A673 (cell line): ENCODE results near the genes MAGEA6 and FAM50A.

- PRO-cap, result no peak
These were observed at the start of gene MAGEA6 for GRCh38 chrX:152769539-152769869. MAGEA6 (minus strand) TSS chrX:152769689.

DNA sequence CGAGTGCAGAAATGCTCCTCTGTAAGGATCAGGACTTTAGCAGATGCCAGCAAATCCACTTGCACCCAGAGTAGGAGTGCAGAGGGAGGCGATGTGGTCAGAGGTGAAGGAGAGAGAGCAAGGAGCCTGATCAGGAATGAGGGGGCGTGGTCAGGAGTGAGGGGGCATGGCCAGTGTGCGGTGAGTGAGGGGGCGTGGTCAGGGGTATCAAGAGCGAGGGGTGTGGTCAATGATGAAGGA, 39.7 kb upstream of the PWWP4 start:
- PRO-cap, result no peak

GRCh38 chrX:153226537-153227160, 39.3 kb upstream of the PWWP4 start:
- PRO-cap, result no peak

GRCh38 chrX:153454289-153454667, 8.4 kb upstream of the TREX2 start:
- PRO-cap, result no peak

GRCh38 chrX:153582946-153583267, 16.0 kb downstream of the CCNQ start:
- PRO-cap, result no peak

- PRO-cap, result bidirectional peak, plus-strand start at chrX:153668115, minus-strand start at chrX:153667976
These were observed 5.7 kb downstream of the PNCK start for GRCh38 chrX:153667719-153668418.

GRCh38 chrX:153722563-153723169, 1.5 kb downstream of the BCAP31 start:
- PRO-cap, result no peak

GRCh38 chrX:153829302-153829776, 1.0 kb downstream of the PDZD4 start:
- PRO-cap, result no peak

DNA sequence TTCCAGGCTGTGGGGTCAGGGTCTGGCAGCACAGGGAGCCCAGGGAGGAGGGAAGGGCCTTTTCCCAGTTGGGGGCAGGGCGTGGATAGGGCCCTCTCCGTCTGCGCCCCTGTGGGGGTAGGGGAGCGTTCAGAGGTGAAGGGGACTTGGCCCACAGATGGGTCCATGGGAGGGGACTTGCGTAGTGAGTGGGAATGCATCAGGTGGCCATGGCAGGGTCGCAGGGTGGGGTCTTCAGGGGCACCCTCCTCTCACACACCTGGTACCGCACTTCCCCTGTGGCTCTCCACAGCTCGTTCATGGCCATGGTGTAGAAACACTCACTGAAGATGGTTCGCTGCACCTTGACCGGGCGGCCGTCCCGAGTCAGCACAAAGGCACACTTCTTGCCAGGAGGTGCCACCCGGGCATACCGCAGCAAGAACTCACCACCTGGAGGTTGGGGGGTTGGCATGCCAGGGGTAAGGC, 1.1 kb downstream of the RENBP start:
- PRO-cap, result no peak

GRCh38 chrX:154012696-154012833, 7.1 kb downstream of the IRAK1 start:
- PRO-cap, result no peak

DNA sequence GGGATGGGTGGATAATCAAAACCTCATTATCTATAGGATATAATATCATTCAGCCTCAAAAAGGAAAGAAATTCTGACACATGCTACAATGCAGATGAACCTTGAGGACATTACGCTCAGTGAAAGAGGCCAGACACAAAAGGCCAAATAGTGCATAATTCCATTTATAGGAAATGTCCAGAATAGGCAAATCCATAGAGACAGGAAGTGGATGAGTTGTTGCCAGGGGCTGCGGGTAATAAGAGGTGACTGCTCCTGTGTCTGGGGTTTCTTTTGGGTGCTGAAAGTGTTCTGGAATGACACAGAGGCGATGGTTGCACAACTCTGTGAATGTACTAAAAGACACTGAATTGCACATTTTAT, 23.2 kb upstream of the IRAK1 start:
- PRO-cap, result no peak

DNA sequence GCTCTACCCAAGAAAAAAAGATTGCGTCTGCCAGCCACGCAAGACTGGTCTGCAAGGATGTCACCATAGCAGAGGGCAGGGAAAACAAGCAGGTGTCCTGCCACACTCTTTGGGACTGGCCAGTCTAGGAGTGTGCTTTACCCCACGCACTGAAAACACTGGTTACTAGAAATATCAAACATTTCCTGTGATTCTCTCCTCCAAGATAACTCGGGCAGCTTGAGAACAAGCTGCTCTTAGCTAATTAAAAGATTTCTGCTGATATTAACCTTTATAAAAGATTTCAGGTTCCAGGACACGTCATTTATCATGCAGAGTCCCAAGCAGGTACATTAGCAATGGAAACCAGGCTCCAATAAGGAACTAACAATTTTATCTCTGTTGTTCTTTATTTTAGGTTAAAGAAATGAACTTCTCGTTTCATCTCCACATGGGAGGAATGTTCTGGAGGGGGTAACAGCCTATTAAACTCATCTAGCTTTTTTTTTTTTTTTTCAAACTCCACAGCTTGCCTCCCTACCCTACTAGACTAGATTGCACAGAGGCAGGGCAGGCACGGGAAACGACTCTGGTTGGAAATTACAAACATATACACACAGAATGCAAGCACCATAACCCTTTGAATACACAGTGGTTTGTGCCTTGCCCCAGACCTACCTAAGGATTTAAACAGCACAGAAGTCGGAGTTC, 2.9 kb downstream of the MECP2 start:
- PRO-cap, result no peak

- PRO-cap, result no peak
These were observed 25.9 kb downstream of the FLNA start for GRCh38 chrX:154348113-154349274.

DNA sequence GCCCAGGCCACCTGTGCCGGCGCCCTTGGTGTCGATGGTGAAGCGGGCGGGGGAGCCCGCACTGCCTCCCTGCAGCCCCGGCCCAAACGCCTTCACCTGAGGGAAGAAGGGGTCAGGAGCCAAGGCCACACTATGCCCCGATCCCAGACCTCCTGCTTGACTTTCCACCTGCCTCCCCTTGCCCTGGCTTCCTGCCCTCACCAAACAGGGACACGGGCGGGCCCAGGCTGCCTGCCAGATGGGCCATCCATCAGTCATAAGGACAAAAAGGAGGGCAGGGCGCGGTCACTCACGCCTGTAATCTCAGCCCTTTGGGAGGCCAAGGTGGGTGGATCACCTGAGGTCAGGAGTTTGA, 14.0 kb downstream of the FLNA start:
- PRO-cap, result no peak

DNA sequence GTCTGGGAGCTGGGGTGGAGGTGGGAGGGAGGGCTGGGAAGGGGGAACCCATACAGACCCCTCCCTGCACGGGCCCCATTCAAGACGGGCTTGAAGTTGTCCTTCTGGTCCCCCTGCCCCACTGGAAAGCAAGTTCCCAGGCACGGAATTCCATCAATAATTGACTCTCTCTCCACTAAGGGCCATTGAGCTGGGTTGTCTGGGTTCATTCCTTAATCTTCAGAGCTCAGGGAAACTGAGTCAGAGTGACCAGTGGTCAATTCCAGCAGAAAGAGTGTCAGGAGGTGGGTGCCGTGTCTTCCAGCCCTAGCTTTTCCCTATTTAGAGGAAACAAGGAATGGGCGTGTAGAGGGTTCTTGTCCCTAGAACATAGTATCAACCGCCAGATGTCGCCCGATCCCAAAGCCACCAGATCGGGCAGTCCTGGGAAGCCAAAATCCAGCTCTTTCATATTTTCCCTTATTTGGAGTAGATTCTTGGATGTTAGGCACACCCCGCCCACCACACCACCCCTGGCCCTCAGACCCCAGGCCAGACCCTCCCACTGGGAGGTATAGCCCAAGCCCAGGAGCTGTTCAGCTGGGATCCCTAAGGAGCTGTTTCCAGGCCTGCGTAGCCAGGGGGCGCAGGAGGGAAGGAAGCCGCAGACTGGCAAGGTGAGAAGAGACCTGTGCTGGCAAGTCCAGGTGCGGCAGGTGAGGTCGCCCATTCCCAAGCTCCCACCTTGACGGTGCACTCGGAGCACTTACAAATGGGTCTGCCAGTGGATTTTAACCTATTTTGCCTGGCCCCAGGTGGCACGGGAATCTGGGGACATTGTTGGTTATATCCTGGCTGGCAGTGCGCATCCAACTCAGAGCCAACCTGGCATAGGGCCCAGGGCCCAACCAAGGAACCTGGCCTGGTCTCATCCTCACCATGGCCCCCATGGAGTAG, 1.1 kb downstream of the FLNA start:
- PRO-cap, result no peak

DNA sequence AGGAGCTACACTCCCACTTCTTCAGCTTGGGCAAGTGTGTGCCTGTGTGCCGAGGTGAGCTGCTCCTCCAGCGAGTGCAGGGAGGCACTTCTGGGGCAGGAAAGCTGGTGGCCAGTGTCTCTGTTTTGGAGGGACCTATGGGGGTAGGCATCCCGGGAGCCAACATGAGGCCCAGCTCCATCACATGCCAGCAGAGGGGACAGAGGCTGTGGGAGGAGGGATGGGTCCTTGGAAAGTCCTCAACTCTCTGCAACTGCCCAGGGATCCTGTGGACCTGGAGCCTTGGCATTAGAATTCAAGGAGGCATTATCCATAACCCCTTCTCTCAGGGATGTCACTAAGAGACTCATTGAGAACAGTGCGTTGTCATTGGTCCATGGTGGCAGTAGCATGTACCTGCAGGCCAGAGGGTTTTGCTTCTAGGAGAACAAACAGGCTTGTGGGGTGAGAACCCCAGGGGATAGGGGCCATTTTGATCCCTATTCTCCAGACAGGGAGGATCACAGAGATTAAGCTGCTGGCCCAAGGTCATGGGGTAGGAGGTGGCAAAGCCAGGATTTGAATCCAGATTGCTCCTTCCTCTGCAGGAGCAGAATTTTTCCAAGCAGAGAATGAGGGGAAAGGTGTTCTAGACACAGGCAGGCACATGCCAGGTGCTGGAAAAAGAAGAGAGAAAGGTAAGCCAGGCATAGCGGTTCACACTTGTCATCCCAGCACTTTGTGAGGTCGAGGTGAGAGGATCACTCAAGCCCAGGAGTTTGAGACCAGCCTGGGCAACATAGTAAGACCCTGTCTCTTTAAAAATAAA, 2.4 kb downstream of the TAFAZZIN start:
- PRO-cap, result no peak

- PRO-cap, result unidirectional peak, plus-strand start at chrX:154444141; bidirectional peak, plus-strand start at chrX:154444243, minus-strand start at chrX:154444236; unidirectional peak, plus-strand start at chrX:154444243
These were observed at the start of gene FAM50A for GRCh38 chrX:154443539-154444878. FAM50A (plus strand) TSS chrX:154444141.

GRCh38 chrX:154485264-154485761, 1.1 kb downstream of the UBL4A start:
- PRO-cap, result no peak

- PRO-cap, result no peak
These were observed 13.9 kb downstream of the G6PD start for GRCh38 chrX:154532556-154533305.

DNA sequence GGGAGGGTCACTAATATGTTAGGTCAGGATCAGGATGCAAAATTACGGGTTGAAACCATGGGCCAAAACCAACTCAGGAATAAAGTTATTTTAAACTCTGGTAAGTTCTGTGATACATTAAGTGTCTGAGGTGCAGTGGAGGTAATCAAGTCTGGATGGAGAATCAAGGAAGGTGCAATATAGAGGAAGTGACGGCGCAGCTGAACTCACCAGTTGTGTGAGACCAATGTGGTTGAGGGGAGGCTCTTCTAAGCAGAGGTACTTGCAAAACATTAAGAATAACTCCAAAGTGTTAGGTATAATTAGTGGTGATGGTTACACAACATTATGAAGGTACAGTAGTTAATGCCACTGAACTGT, 19.7 kb downstream of the GAB3 start:
- PRO-cap, result no peak